Right atrium auricular region (tissue), 2 donors: ENCODE measurements around a stretch of chr18.

DNA sequence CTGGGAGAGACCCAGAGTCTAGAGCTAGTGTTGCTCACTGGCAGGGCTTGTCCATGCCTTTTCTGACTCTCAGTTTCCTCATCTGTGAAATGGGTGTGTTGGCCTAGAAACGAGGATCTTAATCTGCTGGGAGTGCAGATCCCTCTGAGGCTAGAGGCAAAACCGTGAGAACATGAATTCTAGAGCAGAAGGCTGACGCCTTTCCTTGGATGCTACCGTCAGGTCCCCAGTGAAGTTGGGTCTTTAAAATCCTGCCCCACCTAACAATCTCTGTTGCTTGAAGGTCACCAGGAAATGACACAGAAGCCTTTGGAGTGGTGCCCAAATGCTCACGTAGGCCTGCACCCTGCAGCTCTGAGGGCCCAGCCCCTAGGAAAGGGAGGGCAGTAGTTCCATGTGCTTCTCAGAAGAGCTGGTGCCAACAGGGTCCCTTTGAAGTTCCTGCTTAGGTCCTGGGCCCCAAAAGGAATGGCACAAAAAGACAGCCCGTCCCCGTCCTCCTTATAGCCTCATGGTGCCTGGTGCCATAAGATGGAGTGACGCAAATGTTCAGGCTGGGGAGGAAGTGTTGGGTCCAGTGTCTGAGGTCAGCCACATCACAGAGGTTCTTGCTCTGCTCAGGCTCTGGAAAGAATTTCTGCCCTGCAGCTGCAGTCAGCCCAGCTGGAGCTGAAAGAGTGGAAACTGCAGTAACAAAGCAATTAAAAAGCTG is 73.3 kb upstream of the SMAD2 start:
- PRO-cap, result bidirectional peak, plus-strand start at position 397 of the sequence, minus-strand start at position 245 of the sequence; unidirectional peak, plus-strand start at position 596 of the sequence
- RAMPAGE, long total RNA, 2 experiments, result no peak in any of the 2 experiments

DNA sequence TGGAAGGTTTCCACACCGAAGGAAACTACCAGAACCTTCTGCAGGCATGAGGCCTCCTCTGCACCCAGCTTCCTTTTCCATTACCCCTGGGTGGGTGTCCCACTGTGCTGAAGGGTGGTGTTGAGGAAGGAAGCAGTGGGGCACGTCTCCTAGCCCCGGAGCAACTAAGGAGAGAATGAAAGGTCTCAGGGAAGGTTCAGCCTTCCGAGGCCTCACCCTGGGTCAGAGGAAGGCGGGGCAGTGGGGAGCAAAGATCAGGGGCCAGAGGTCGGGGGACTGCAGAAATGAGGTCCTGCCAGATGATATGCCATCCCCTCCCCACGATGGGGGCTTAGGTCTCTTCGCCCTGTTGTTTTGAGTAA is 153.5 kb upstream of the SMAD2 start:
- PRO-cap, result no peak
- RAMPAGE, long total RNA, 2 experiments, result no peak in any of the 2 experiments

DNA sequence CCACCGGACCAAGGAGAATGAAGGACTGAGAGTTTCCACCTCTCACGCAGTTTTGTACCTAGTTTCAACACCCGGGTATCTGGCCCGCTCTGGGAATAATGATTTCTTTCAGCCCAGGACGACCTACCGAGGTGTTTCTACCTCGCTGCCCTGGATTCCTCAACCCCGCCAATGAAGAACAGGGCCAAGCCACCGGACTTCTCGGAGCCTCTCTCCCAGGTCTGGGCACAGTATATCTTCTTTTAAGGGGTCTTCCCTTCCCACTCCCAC is 1.5 kb downstream of the ZBTB7C start:
- PRO-cap, result no peak
- RAMPAGE, long total RNA, 2 experiments, result no peak in any of the 2 experiments

DNA sequence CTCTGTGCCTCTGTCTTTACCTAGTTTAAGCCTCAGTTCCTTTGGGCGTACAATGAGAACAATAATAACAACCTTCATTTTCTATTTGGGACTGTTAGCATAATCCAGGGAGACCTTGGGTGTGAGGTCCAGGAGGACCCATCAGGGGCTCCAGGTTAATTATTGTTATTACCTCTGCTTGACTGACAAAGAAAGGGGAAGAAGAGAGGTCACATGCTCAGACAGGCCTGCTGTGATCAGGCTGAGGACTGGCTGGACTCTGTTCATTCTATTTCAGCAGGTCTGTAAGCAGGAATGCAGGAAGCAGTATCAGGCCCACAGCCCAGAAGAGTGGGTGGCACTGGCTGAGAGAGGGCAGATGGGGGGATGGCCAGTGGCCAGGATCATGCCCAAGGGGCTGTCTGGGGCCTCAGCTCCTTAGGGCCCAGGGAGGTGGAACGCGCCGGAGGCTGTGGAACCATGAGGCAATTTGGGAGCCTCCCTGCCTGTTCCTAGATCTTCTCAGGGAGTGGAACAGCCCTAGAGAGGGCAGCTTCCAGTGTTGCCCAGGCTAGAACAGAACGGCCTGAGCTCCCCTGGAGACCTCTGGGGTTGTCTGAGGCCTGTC is 43.7 kb upstream of the ZBTB7C start:
- PRO-cap, result no peak
- RAMPAGE, long total RNA, 2 experiments, result no peak in any of the 2 experiments

- PRO-cap, result bidirectional peak, plus-strand start at chr18:48539565, minus-strand start at chr18:48539527; bidirectional peak, plus-strand start at chr18:48539972, minus-strand start at chr18:48539943
- RAMPAGE, long total RNA, 2 experiments, result start-site peak on the plus strand in 1 of 2 experiments, at chr18:48539623-48540012 at its widest, 20 to 41 reads per replicate
Observed at GRCh38 chr18:48539415-48540270, 812 bp downstream of the CTIF start.

DNA sequence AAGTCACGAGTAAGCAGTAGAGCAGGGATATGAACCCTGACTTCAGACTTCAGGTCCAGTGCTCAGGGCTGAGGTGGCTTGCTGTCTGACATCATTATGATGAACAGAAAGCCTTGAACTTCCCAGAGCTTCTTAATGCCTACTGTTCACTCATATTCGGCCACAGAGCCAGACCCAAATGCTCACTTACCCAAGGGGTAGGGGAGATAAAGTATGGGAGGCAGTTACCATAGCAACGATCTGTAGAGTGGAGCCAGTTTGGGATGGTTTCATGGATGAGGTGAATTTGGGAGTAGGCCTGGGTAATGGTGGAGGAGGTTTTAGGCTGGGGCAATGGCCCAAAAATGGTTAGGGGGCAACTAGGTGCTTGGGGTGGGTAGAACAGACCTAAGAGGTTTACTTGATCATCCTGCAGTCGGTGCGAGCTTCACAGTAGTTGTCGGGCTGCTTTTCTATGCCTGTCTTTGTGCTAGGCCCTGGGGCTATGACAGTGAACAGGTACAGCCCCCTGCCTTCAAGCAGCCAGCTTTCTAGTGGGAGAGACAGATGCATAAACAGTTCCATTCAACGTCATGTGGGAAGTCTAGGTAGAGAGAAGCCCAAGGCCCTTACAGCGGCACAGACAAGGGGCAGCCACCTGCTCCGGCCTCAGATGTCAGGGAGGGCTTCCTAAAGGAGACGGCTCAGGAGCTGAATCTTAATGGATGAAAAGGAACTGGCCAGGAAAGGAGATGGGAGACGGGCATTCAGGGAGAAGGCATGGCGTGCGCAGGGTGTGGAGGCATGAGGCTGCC is 5.7 kb downstream of the CTIF start:
- PRO-cap, result no peak
- RAMPAGE, long total RNA, 2 experiments, result no peak in any of the 2 experiments

DNA sequence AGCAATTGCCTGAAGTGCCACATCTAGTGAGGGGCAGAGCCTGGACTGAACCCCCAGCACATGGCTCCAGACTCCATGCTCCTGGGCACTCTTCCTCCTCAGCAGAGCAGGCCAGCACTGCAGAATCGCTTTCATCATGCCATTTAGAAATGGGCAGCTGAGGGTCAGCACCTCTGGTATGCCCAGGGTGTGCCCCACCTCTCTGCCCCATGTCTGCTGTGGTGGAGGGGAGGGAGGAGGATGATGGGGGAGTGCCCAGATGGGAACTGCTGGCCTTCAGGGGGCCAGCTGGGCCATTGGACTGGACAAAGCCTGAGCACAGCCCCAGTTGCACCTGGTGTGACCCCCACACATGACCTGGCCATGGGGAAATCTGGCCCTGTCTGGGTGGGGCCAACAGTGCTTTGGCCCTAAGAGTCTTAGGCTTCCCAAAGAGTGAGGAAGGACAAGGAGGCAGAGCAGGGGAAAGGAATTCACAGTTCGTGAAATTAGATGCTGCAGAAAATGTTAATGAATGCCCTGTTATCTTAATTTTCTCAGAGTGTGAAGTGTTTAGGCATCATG is 44.1 kb downstream of the CTIF start:
- PRO-cap, result no peak
- RAMPAGE, long total RNA, 2 experiments, result no peak in any of the 2 experiments

DNA sequence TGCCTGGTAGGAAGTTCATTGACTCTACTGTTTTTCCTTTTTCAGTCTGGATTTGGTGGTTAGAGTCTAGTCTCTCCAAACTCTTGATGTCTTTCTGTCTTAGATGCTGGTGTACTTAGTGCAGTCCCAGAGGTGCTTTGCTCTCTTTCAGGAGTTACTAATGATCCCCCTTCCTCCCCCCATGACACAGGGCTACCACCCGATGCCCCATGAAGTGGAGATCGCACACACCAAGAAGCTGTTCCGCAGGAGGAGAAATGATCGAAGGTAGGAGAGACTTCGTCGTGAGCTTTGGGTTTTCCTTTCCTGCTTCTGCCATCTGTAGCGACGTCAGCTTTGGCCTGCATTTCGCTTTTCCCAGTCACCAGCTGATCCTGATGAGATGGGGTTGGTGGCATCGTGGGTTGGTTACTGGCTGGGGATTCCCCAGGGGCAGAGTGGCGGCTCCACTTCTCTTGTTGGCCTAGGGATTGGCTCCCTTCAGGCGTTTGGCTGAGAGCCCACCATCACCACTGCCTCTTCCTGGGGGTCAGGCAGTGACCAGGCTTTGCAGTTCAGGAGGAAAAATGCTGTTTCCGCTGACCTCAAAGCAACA is 172.7 kb downstream of the CTIF start:
- PRO-cap, result no peak
- RAMPAGE, long total RNA, 2 experiments, result no peak in any of the 2 experiments

GRCh38 chr18:48762767-48763475 is 187.8 kb downstream of the SMAD7 start:
- PRO-cap, result bidirectional peak, plus-strand start at chr18:48763124, minus-strand start at chr18:48762964
- RAMPAGE, long total RNA, 2 experiments, result no peak in any of the 2 experiments

GRCh38 chr18:48782041-48783177 is 168.4 kb downstream of the SMAD7 start:
- PRO-cap, result bidirectional peak, plus-strand start at chr18:48782655, minus-strand start at chr18:48782335
- RAMPAGE, long total RNA, 2 experiments, result no peak in any of the 2 experiments

DNA sequence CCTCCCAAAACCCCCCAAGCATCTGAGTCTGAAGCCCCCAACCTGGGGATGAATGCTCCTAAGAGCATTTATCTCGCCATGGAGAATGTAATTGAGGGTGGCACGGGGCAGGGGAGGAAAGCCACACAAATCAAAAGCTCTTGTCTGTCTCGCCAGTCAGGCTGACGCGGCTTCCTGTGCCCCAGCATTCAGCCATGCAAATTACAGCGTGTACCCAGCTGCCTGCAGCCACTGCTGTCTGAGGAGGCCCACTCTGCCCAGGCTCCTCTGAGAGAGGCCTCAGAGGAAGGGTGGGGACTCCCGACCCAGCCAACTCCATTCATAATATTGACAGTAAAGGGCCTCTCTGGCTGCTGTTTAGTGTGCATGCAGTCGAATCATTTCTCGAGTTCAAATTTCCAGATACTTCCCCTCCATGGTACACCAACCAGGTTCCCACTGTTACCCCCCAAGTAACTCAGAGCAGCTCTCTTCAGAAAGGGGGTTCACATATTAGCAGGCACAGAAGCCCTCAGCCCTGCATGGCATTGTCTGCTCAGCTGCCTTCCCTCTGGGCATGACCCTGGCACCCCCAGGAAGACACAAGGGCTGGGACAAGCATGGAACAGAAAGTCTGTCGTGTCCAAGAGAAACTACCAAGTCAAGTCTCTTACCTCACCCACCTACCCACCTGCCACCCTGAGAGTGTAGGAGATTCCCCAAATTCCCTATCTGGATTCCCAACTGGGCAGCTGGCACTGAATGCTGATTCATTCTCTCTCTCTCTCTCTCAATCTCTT is 21.8 kb downstream of the SMAD7 start:
- PRO-cap, result bidirectional peak, plus-strand start at position 231 of the sequence, minus-strand start at position 240 of the sequence
- RAMPAGE, long total RNA, 2 experiments, result no peak in any of the 2 experiments

- PRO-cap, result bidirectional peak, plus-strand start at chr18:48939481, minus-strand start at chr18:48939245
- RAMPAGE, long total RNA, 2 experiments, result no peak in any of the 2 experiments
Observed at GRCh38 chr18:48938803-48940081, 11.5 kb downstream of the SMAD7 start.

GRCh38 chr18:48946221-48947006 is 4.4 kb downstream of the SMAD7 start:
- PRO-cap, result no peak
- RAMPAGE, long total RNA, 2 experiments, result no peak in any of the 2 experiments

DNA sequence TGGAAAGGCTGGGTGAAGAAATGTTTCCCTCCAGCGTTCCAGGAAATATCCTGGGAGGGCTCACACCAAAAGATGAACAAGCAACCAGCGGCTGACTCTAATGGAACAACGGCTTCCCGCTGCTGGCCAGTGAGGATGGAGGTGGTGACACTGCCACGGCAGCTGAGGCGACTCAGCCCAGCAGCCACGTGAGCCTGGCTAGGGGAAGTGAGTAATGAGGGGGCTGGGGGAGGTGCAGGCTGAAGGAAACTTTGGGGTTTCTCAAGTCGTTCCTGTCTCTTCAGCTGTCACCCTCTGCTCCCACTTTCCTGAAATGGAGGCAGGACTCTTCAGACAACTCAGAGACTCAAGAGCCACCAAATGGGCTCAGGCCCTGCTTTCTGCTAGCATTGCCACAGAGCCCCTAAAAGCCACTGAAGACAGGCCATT is 105.1 kb upstream of the SMAD7 start:
- PRO-cap, result bidirectional peak, plus-strand start at position 214 of the sequence, minus-strand start at position 74 of the sequence
- RAMPAGE, long total RNA, 2 experiments, result no peak in any of the 2 experiments

- PRO-cap, result no peak
- RAMPAGE, long total RNA, 2 experiments, result no peak in any of the 2 experiments
Observed at GRCh38 chr18:49368454-49369339, 91.7 kb downstream of the DYM start.

DNA sequence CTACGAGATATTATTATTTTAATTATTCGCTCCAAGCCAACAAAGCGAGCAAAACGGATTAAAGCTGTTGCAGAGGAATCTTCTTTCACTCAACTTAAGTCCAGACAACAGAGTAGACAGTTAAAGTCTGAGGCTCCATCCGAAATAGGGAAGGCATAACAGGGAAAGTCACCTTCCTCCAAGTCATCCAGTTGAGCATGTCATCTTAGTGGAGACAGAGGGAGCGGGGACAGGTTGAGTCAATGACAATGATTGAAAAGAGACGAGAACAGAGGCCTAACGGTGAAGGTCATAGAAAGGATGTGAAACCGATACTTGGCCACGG is 492 bp downstream of the C18orf32 start:
- PRO-cap, result unidirectional peak, plus-strand start at position 88 of the sequence
- RAMPAGE, long total RNA, 2 experiments, result no peak in any of the 2 experiments

DNA sequence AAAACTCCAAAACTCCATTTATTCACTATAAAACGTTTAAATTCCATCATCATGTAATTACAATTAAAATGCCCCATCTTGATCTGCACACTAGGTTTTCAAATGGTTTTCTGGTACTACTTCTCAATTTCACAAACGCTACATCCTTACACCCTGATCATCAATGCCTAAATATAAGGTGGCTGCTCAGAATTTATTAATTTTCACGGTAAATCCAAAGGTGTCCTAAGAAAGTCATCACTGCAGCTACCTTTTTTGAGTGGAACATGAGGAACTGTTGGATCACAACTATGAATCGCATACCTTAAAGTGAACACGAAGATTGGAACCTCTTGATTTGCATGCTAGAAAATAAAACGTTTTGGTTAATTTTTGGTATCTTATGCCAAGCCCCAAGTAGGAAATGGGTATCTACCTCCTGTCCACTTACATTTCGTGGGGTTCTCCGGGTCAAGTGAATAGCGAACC is 1.1 kb downstream of the RPL17 start:
- PRO-cap, result no peak
- RAMPAGE, long total RNA, 2 experiments, result no peak in any of the 2 experiments

- PRO-cap, result no peak
- RAMPAGE, long total RNA, 2 experiments, result no peak in any of the 2 experiments
Observed at GRCh38 chr18:49630061-49630799, 68.4 kb downstream of the LIPG start.

DNA sequence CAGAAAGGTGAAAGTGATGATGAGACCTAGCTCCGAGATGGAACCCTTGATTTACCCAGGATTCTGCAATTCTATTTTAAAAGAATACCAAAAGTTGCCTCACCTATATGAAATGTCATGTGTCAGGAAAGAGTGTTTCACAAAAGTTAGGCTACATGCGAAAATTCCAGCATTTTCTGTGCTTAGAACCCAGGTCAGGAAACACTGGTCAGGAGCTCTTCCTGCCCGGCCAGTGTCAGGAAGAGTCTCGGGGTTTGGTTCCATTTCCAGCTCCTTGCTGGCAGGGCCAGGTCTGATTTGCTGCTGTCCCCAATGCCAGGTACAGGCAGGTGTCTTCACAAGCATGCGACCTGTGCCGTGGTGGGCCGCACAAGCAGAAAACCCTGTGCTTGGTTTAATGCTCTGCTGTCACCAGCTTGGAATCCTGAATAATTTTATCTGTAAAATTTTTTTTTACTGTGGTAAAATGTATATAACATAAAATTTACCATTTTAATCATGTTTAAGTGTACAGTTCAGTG is 89.1 kb downstream of the ACAA2 start:
- PRO-cap, result no peak
- RAMPAGE, long total RNA, 2 experiments, result no peak in any of the 2 experiments

GRCh38 chr18:49859002-49859587 is 45.8 kb upstream of the ACAA2 start:
- PRO-cap, result no peak
- RAMPAGE, long total RNA, 2 experiments, result no peak in any of the 2 experiments